Jejunum (tissue), 1 donor: ENCODE data around the genes CCND2 and PLEKHG6.

- PRO-cap = no peak
Measured at GRCh38 chr12:4153427-4153940, 120.1 kb upstream of the CCND2 start.

- PRO-cap = bidirectional peak, plus-strand start at chr12:4273762, minus-strand start at chr12:4273585; bidirectional peak, plus-strand start at chr12:4274209, minus-strand start at chr12:4274142
Measured at GRCh38 chr12:4273234-4274259, at the start of gene CCND2. Gene CCND2, plus strand, starts transcription at chr12:4273762.

DNA sequence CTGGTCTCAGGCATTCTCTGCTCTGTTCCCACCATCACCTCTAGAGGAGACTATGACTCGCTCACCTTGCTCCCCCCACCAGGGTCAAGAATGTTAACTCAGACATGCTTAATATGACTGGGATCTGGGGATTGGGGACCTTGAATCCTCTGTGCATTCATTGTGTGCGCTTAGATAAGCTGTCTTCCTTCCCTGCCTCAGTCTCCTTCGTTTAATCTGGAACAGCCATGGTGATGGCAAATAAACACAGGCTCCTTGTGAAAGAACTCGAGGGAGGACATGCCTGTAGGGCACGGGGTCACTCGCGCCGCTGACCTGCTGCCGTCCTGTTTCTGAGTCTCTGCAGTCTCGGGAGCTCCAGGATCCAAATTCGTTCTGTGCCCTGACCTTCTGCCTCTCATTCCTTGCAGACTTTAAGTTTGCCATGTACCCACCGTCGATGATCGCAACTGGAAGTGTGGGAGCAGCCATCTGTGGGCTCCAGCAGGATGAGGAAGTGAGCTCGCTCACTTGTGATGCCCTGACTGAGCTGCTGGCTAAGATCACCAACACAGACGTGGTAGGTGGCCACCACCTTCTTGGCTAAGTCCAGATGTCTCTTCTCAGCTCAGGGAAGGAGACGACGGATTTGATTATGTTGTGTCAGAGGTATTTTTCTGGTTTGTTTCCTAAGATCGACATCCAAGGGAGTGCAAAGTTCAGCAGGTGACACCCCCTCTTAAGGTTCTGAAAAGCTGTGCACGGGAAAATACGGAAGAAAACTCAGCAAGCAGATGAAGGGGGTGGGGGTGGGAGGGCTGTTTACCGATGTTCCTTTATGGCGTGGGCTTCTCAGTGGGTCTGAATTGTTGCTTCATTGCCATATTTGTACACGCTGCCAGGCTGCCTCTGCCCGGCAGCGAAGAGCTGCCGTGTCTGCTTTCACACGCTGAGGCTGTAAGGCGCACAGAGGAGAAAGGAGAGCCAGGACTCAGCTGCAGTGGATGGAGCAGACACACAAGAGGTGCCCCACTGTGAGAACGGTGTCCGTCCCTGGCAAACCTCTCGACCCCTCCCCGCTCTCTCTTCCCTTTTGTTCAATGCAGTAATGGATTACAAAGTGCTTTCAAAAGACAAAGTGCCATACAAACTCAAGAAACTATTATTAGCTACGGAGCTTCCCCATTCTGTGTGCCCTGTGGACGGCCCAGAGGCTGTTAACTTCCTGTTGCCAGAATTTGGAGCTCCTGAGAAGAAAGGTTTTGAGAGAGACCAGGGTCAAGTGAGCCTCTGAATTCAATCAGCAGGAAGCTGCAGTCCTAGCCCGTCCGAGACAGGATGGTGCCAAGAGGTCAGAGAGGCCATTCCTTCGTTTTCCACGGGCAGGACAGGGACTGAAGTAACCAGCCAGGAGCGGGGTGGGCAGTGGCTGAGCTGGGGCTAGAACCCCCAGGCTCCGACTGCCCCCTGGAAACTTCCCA is 15.4 kb downstream of the CCND2 start:
- PRO-cap = no peak

DNA sequence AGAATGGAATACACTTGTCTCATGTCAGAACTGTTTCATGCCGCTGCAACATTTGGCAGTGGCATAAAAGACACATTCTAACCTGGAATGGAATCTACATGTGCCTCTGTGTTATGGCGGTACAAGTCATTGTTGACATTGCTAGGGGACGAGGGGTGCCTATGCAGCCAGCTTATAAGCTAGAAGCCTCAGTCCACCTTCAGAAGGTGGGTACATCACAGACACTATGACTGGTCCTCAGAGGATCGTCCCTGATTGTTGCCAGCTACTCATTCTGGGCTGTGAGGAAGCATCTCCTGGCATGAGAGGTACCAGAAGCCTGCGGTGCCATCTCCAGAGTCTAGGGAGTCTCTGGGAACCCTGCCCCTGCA is 15.6 kb upstream of the TIGAR start:
- PRO-cap = no peak

- PRO-cap = no peak
Measured at GRCh38 chr12:4355592-4356115, 23.9 kb downstream of the FGF23 start.

DNA sequence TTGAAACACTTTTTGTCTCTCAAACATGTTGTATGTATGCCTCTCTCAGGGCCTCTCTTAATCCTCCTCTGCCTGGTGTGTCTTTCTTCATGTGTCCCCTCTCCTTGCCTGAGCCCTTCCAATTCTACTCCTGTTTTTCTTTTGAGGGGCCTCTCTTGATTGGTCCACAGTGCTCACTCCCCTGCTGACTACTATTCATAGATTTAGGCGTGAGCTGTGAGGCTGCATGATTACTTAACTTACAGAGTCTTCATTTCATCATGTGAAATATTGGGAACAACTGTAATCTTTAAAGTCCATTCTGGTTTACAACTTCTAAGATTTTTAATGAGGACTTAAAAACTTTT is 4.9 kb upstream of the DYRK4 start:
- PRO-cap = no peak

GRCh38 chr12:4959870-4960570 is 50.3 kb downstream of the KCNA1 start:
- PRO-cap = no peak

- PRO-cap = no peak
Measured at GRCh38 chr12:5046982-5047720, 3.5 kb downstream of the KCNA5 start.

DNA sequence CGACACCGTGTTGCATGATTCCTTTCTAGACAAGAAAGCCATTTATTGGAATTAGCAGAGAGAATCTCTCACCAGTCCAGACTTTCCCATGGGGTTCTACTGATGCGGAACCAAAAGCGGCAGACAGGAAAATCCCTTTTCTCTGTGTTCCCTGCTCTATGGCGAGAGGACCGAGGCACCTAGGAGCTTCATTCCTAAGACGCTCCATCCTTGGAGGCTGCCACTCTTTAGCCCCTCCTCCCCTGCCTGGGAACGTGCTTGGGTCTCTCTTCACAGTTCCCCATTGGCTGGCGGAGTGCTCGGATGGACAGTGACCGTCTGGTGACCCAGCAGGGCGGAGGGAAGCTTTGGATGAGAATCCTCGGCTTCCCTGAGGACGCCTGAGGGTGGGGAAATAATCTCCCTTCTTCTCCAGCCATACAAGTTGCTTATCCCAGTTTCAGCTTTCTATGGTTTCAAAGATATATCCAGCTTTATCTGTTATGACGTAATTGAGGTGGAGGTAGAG is 37.3 kb downstream of the KCNA5 start:
- PRO-cap = no peak

GRCh38 chr12:5121829-5122169 is 78.1 kb downstream of the KCNA5 start:
- PRO-cap = no peak

DNA sequence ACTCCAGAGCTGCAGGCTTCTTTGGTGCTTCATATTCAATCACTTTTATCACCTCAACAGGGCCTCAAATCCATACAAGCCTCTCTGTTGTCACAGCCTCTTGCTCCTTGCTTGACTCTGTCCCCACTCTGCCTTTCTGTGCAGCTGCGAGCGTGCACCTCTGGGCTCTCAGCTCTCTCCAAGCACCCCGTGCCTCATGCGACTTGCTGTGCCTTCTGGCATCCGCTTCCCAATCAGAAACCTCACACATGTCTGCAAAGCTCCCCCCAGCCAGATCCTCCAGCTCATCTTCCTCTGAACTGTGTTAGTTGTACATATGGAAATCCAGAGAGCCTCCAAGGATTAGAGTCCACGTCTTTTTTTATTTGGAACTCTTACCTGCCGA is 70.6 kb downstream of the ANO2 start:
- PRO-cap = no peak

DNA sequence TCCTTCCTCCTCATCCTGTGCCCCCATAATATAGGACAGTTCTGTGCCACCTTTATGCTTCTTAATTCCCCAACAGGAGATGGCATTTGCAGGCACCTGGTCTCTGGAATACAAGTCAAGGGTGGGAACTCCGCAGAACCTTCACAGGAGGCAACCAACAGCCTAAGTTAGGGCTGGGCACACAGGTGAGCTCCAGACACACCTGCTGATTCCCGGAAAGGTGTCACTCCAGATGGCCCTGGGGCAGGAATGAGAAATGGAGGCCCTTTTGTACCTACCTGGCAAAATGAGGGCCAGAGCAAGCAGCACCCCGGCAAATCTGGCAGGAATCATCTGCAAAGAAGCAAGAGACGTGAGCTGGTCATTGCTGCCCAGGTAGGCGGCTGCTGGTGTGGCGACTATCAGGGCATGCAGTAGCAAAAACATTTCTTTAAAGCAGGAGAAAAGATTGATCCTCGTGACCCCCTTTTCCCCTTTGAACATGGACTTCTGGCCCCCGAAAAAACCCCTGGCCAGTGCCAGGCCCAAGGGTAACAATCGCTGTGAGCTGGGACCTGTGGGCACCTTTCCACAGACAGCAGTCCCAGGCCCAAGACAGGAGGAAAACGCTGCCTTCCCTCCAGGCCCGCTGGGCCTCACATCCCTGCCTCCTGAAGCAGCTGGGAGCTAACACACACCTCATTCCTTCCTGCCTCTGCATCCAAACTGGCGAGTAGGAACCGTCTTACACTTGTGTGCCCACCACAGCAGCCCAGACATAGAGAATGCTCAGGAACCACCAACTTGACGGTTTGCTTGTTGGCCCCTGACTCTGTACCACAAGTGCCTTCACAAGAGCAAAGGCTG is 1.4 kb downstream of the VWF start:
- PRO-cap = no peak

GRCh38 chr12:6159445-6159816 is 35.0 kb upstream of the VWF start:
- PRO-cap = no peak

GRCh38 chr12:6231519-6231850 is 31.3 kb downstream of the CD9 start:
- PRO-cap = no peak

- PRO-cap = bidirectional peak, plus-strand start at chr12:6235821, minus-strand start at chr12:6235671
Measured at GRCh38 chr12:6234828-6235977, 35.0 kb downstream of the CD9 start.

GRCh38 chr12:6264426-6265078 is 45.9 kb upstream of the PLEKHG6 start:
- PRO-cap = no peak

DNA sequence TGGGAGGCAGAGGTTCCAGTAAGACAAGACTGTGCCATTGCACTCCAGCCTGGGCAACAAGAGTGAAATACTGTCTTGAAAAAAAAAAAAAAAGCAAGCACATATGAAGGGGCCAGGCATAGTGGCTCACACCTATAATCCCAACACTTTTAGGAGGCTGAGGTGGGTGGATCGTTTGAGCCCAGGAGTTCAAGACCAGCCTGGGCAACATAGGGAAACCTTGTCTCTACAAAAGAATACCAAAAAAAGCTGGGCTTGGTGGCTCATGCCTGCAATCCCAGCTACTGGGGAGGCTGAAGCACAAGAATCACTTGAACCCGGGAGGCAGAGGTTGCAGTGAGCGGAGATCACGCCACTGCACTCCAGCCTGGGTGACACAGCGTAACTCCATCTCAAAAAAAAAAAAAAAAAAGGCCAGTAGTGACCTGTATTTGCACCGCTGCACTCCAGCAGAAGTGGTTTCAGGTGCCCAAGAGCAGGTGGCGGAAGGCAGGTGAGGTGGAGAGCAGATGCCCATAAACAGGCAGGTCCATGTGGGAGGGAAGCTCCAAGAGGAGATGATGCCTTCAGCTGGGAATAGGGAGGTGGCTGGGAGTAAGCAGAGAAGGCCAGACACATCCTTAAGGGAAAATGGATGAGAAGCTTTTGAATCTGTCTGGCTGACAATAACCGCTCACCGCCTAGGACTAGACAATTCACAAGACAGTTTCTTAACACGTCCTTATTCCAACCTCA is 44.2 kb upstream of the PLEKHG6 start:
- PRO-cap = no peak

DNA sequence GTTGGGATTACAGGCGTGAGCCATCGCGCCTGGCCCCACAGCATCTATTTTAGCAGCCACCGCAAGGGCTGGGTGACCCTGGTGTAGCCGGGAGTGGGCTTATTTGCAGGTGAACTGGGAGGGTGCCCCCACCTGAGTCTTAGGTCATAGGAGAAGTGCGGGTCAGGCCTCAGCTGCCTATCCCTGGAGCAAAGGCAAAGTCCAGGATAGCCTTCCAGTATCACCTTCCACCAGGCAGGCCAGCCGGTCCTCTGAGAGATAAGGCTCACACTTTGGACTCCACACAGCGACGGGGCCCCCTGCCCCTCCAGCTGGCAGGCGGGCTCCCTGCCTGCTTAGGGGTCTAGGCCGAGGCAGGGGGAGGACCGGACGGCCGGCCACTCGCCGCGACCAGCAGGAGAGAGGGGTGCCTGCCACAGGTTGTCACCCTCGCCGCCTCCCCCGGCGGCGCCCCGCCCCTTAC is 495 bp upstream of the PLEKHG6 start:
- PRO-cap = bidirectional peak, plus-strand start at position 348 of the sequence, minus-strand start at position 253 of the sequence

GRCh38 chr12:6310419-6311546 is at the start of gene PLEKHG6:
Gene PLEKHG6, plus strand, starts transcription at chr12:6310682.
- PRO-cap = bidirectional peak, plus-strand start at chr12:6310737, minus-strand start at chr12:6310572; bidirectional peak, plus-strand start at chr12:6311238, minus-strand start at chr12:6311178

DNA sequence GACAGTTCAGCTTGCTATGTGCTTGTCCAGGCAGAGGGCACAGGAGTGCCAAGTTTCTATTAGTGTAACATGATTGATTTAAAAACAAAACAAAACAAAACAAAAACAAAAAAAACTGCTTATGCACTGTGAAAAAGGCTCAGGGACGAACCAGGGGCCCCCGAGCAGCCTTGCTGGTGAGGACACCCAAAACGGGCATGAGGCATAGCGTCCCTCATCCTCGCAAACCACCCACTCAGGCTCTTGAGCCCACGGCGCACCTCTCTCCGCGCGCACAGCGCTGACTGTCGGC is 13.1 kb downstream of the TNFRSF1A start:
- PRO-cap = no peak